Measurements from ENCODE around the genes MEGF8, PSG3, PSG2, PSG9, CD177, PINLYP and ZNF404.

DNA sequence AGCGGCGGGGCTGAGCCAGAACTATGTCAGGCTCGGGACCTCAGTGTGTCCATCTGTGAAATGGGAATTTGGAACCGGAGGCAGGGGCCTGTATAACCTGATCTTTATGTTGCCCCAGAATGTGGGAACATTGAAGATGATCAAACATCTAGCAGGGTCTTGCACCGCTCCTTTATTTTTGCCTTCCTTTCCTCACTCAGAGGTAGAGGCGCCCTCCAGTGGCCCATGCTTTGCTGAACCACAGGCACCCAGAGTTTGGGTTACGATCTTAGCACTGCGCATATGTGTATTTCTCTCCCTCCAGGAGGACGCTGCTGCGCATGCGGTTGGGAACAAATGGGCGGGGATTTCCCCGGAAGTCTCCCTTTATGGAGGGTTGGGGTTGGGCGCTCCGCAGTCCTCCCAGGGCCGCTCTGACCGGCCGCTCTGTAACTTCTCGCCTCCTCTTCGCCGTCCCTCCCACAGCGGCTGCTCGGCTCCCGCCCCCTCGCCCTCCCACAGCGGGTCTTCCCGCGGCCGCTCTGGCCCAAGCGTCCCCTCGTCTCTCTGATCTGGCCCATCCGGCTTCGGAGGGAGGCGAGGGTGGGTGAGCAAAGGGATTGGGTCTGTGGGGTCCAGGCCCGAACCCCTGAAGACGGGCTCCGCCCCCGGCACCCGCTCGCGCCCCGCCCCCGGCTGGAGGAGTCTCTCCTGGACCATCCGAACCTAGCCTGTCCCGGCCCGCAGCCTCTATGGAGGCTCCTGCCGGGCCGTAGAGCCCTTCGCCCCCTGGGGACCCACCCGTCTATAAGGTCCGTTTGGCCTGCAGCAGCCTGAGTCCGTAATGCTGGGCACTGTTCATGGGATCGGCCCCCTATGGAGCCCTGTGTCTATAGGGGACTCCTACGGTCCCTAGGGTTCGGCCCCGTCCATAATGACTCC, at the start of gene MEGF8:
MEGF8 (plus strand) TSS at position 541 of the 921 bp plus-strand sequence.
- PRO-cap, result bidirectional peak, plus-strand start at position 559 of the sequence, minus-strand start at position 278 of the sequence; bidirectional peak, plus-strand start at position 815 of the sequence, minus-strand start at position 733 of the sequence

- PRO-cap, result no peak
Observed at GRCh38 chr19:42369866-42370652, 20.0 kb downstream of the CNFN start.

DNA sequence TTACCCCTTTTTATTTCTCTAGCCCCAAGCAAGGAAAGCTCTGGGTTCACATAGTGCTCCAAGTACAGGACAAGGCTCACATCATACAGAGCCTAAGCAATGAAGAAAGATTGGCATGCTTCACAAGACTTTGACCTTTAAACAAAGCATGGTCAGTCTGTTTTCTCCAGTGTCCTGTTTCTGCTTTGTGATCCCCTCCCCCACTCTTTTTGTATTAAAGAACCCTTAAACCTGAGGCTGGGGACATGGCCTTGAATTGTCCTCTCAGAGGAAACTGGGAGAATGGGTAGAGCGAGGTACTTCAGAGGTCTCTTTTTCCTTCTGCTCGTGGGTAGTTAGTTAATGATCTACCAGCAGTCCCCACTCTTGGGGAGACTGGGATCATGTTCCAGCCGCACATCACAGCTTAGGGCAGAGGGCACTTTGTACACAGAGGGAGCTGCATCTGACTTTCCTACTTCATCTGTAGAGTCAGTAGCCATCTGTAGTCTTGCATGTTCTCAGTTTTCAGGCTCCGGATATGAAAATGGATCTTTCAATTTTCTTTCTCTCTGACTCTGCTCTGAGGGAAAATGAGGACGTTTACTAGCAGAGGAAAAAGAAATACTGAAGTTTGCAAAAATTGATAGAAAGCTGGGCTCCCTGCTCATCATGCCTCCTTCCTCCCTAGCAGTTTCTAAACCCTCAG, 30.5 kb downstream of the CEACAM1 start:
- PRO-cap, result no peak

- PRO-cap, result no peak
Observed at GRCh38 chr19:42740346-42740748, at the start of gene PSG3. PSG3 (minus strand) TSS chr19:42740481.

DNA sequence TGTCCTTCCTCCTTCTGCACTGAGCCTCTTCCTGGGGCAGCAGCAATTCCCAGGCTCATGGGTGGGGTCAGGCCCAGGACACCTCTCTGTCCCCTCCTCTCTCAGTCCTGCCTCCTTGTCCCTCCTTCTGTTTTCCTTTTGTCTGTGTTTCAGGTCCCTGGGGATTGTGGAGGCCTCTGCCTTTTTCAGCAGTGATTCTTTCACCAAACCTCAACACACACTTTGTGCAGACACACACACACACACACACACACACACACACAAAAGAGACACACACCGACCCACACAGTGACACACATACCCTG, at the start of gene PSG2:
PSG2 (minus strand) TSS at position 51 of the 305 bp plus-strand sequence.
- PRO-cap, result no peak

- PRO-cap, result no peak
Observed at GRCh38 chr19:43269348-43269777, at the start of gene PSG9. PSG9 (minus strand) TSS chr19:43269530.

DNA sequence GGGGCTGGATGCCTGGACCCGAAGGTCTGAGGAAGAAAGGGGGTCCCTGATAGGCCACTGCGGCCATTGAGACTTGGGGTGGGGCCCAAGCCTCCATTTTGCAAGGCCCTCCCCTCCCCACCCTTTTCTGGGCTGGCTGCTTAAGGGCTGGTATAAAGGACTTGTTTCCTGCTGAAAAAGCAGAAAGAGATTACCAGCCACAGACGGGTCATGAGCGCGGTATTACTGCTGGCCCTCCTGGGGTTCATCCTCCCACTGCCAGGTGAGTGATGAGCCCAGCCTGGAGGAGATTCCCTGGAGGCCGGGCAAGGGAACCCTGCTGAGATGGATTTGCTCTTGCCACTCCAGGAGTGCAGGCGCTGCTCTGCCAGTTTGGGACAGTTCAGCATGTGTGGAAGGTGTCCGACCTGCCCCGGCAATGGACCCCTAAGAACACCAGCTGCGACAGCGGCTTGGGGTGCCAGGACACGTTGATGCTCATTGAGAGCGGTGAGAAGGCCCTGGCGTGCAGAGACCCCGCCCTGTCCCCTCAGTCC, at the start of gene CD177:
CD177 (plus strand) TSS at position 182 of the 536 bp plus-strand sequence.
- PRO-cap, result no peak

DNA sequence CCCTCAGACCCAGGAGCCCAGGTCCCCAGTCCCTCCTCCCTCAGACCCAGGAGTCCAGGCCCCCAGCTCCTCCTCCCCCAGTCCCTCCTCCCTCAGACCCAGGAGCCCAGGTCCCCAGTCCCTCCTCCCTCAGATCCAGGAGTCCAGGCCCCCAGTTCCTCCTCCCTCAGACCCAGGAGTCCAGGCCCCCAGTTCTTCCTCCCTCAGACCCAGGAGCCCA, 2.7 kb upstream of the PHLDB3 start:
- PRO-cap, result no peak

GRCh38 chr19:43572017-43572508, 3.3 kb downstream of the XRCC1 start:
- PRO-cap, result no peak

DNA sequence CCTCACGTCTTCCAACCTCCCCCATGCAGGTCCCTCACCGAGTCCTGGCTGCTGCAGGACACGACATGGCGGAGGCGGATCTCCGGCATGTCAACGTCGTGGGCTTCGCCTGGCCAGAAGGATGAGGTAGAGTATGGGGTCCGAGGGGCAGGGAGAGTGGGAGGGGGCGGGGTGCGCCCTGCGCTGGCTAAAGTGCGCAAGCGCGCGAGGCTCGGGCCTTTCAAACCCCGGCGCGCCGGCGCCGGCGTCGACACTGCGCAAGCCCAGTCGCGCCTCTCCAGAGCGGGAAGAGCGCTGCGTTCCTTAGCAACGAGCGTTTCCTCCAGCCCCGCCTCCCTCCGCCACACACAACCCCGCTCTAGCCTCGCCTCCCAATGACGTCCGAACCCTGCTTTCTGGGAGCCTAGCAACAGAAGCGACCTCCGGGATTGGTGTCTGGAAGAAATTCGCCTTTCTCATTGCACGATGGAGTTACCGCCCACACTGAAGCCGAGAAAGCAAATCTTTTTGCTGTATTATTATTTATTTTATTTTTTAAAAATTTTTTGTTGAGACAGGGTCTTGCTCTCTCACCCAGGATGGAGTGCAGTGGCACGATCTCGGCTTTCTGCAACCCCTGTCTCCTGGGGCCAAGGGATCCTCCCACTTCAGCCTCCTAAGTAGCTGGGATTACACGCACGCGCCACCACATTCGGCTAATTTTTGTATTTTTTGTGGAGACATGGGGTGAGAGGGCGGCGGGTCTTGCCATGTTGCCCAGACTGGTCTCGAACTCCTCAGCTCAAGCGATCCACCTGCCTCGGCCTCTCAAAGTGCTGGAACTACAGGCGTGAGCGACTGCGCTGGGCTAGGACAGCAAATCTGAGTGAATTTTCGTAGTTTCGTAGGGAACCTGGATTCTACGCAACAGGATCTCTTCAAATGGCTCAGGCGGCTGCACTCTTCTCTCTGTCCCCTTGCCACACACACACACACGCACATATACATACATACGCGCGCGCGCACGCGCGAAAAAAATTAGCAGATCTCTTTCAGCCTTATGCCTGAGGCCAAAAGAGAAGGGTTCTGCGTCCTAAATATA, at the start of gene PINLYP:
PINLYP (plus strand) TSS at position 432 of the 1,081 bp plus-strand sequence.
- PRO-cap, result bidirectional peak, plus-strand start at position 348 of the sequence, minus-strand start at position 84 of the sequence

GRCh38 chr19:43738410-43738990, 16.3 kb downstream of the SMG9 start:
- PRO-cap, result no peak

- PRO-cap, result unidirectional peak, minus-strand start at chr19:43866708; unidirectional peak, plus-strand start at chr19:43866823
Observed at GRCh38 chr19:43866492-43867054, 17.2 kb downstream of the ZNF404 start.

- PRO-cap, result no peak
Observed at GRCh38 chr19:43883814-43884369, at the start of gene ZNF404. ZNF404 (minus strand) TSS chr19:43883964.

- PRO-cap, result no peak
Observed at GRCh38 chr19:44065928-44067120, 5.6 kb upstream of the ZNF284 start.

DNA sequence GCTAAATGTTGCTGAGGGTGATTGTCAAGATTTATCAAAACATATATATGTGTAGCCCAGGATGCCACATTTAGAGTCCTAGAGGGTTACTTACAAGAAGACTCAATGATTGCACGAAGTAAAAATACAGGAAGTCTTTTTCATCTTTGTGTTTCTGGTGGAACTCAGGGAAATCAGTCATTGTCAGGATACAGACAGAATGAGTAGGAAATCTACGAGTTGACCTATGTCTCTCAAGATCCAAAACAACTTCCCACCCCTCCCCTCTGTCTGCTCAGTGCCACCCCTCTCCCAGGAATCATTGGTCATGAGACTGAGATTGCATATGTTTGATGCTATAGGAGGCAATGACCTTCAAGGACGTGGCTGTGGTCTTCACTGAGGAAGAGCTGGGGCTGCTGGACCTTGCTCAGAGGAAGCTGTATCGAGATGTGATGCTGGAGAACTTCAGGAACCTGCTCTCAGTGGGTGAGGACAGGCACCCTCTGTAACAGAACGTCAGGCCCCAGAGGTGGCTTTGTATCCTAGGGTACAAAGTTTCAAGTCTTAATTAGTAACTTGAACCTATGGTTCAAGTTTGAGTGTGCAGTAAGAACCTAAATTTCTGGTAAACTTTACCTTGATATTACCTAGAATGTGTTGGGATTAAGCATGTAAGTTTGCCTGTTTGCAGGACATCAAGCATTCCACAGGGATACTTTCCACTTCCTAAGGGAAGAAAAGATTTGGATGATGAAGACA, 6.5 kb downstream of the ZNF224 start:
- PRO-cap, result no peak

- PRO-cap, result no peak
Observed at GRCh38 chr19:44106572-44107106, 6.6 kb upstream of the ZNF225 start.

DNA sequence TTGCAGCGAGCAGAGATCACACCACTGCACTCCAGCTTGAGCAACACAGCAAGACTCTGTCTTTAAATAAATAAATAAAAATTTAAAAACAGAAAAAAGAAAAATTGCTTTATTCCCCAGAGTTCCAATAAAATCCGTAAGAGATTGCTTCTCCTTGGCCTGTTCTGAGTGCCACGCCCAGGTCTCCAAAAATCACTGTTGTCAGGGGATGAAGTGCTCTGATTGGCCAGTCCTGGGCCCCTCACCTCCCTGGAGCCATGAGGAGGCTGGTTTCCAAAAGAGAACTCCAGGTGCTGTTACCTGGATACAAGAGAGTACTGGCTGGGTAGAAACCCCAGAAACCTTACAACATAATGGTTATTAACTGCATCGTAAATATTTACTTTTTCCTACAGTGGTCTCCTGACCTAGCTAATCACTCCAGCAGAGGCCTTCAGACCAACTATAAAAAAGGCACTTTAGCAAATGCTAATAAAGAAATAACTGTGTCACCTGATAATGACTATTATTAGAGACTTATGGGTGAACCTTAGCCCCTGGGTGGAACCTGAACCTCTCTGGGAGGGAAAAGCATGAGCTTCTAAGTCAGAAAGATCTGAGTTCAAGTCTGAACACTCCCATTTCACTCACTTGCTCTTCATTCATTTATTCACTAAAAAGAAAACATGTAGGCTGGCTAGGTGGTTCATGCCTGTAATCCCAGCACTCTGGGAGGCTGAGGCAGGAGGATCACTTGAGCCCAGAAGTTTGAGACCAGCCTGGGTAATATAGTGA, 1.5 kb upstream of the IGSF23 start:
- PRO-cap, result no peak

- PRO-cap, result no peak
Observed at GRCh38 chr19:44636603-44637105, 7.1 kb upstream of the PVR start.

GRCh38 chr19:44665670-44666165, 5.6 kb upstream of the CEACAM19 start:
- PRO-cap, result no peak

- PRO-cap, result no peak
Observed at GRCh38 chr19:44677048-44677587, 5.8 kb downstream of the CEACAM19 start.

Measured in neuron (in vitro differentiated cells).